Left ventricle myocardium (tissue), 1 donor: ENCODE results near the genes GPR61 and KCNC4.

DNA sequence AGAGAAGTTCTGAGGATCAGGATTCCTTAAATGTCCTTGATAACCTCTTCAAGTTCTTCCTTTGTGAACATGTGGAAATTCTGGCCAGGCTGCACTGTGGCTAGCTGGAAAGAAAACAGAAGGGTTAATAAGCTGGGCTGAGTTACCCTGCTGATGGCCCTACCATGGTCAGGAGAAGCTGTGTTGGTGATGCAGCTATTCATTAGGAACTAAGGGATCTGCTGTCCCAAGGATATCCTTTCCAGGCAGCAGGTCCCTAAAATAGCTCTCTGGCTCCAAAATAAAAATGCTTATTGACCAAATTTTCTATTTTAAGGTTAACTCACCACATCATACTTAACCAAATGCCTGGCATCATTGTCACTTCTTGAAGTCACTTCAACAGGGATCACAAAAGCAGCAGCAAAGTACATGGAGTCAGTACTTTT lies 4.3 kb upstream of the SORT1 start:
- PRO-cap = no peak

- PRO-cap = no peak
These were observed 1.4 kb downstream of the PSMA5 start for GRCh38 chr1:109424910-109425129.

GRCh38 chr1:109425245-109425686 lies 982 bp downstream of the PSMA5 start:
- PRO-cap = no peak

DNA sequence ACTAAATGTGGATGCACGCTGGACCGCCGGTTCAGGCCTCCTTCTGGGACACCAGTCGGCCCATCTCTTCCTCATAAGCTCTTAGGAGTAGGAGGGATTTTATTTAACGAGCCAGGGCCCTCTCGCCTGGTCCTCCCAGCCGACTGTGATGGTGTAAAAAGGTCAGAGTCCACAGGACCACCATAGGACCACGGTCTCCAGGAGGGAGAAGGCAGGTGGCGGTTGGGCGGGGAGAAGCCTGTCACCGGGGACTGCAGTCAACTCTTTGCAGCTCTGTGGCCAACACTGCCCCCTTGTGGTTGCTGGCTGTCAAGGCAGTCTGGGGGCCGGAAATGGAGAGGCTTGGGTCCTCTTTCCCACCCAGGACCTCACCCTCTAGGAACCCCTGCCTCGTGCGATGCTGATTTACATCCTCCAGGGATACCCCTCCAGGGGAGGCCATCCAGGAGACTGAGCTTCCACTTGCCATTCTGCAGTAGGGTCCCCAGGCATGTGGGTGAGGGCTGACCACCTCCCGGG lies 7.4 kb upstream of the GPR61 start:
- PRO-cap = no peak

GRCh38 chr1:109539579-109540025 lies at the start of gene GPR61:
GPR61 (plus strand) TSS chr1:109539872.
- PRO-cap = no peak

- PRO-cap = no peak
These were observed 648 bp upstream of the GNAI3 start for GRCh38 chr1:109547598-109548336.

DNA sequence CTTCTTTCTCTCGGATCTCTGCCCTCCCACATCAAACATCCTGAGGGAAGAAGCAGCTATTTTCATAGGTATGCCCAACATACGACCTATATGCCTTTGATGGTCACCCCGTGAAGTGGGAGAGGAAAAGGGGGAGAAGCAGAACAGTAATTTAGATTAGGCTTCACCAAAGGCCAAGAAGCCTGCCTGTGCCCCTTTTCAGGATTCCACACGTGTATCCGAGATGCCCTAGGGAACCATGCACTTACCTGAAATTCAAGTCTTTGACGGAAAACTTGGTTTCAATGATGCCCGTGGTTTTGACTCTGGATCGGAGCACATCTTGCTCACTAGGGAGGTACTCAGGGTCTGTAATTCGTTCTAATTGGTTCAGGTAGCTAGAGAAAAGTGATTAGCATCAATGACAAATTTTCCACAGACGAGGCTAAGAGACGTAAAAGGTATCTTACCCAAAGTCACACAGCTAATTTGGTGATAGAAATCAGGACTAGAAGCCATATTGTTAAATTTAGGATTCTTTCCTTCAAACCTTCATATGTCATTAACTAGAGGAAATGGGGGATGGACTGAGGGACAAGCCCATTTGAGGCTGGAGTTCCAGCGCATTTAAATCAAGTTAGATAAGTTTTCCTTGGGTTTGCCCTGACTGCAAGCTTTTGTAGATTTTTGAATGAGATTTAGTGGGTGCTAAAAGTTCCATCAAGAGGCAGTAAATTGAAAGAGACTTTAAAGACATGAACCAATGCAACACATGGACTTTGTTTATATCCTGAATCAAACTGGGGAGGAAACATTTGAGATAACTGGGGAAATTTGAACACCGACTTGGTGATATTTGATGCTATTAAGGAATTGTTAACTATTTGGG lies 13.1 kb downstream of the GNAT2 start:
- PRO-cap = no peak

- PRO-cap = no peak
These were observed 11.9 kb downstream of the AMPD2 start for GRCh38 chr1:109631369-109632176.

GRCh38 chr1:109772083-109772701 lies 8.5 kb upstream of the EPS8L3 start:
- PRO-cap = no peak

- PRO-cap = no peak
These were observed 11.8 kb upstream of the CSF1 start for GRCh38 chr1:109898850-109899169.

GRCh38 chr1:109918490-109919140 lies 8.0 kb downstream of the CSF1 start:
- PRO-cap = no peak

GRCh38 chr1:109933741-109934384 lies 23.2 kb downstream of the CSF1 start:
- PRO-cap = no peak

- PRO-cap = no peak
These were observed 7.5 kb upstream of the AHCYL1 start for GRCh38 chr1:109977145-109977343.

DNA sequence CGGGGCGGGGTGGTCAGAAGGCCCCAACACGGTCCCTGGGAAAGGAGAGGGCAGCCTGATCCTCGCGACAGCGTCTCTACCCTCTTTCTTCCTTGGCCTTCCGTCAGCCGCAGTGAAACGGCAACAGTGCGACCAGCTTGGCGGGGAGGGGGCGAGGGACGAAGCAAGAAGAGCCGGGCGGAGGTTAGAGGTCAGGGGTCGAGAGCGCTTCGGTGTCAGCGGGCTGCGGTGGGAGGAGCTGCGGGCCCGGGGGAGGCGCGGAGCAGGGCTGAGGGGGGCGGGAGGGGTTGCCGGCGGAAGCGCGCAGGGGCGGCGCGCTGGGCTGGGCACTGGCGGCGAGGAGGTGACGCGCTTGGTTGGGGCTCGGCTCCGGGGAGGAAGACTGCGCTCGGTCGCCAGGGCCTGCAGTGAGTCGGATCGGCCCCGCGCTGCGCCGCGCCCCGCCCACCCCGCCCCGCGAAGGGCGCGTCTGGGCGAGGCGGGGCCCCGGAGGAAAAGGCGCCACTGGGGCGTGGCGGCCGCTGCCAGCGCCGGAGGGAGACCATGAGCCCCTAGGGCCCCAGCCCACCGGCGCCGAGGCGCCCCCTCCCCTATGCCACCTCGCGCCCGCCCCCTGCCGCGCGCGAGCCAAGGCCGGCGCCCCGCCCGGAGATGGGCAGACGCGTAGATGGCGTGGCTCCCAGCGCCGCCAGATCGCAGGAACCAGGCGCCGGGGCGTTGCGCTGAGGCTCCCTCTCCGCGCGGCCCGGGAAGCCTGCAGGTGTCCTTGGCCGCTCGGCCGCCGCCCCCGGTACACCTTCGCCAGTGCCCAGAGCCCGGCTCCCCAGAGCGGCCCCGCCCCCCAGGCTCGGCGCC lies at the start of gene KCNC4:
Gene KCNC4, plus strand, starts transcription at position 504 of the 855 bp plus-strand sequence.
- PRO-cap = bidirectional peak, plus-strand start at position 387 of the sequence, minus-strand start at position 186 of the sequence

- PRO-cap = no peak
These were observed 1.0 kb downstream of the KCNC4 start for GRCh38 chr1:110210804-110211838.

DNA sequence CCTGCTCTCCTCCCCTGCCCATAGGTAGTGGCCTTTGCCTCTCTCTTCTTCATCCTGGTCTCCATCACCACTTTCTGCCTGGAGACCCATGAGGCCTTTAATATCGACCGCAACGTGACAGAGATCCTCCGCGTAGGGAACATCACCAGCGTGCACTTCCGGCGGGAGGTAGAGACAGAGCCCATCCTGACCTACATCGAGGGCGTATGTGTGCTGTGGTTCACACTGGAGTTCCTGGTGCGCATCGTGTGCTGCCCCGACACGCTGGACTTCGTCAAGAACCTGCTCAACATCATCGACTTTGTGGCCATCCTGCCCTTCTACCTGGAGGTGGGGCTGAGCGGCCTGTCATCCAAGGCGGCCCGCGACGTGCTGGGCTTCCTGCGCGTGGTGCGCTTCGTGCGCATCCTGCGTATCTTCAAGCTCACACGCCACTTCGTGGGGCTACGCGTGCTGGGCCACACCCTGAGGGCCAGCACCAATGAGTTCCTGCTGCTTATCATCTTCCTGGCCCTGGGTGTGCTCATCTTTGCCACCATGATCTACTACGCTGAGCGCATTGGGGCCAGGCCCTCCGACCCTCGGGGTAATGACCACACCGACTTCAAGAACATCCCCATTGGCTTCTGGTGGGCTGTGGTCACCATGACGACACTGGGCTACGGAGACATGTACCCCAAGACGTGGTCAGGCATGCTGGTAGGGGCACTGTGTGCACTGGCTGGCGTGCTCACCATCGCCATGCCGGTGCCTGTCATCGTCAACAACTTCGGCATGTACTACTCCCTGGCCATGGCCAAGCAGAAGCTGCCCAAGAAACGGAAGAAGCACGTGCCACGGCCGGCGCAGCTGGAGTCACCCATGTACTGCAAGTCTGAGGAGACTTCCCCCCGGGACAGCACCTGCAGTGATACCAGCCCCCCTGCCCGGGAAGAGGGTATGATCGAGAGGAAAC lies 13.1 kb downstream of the KCNC4 start:
- PRO-cap = no peak

DNA sequence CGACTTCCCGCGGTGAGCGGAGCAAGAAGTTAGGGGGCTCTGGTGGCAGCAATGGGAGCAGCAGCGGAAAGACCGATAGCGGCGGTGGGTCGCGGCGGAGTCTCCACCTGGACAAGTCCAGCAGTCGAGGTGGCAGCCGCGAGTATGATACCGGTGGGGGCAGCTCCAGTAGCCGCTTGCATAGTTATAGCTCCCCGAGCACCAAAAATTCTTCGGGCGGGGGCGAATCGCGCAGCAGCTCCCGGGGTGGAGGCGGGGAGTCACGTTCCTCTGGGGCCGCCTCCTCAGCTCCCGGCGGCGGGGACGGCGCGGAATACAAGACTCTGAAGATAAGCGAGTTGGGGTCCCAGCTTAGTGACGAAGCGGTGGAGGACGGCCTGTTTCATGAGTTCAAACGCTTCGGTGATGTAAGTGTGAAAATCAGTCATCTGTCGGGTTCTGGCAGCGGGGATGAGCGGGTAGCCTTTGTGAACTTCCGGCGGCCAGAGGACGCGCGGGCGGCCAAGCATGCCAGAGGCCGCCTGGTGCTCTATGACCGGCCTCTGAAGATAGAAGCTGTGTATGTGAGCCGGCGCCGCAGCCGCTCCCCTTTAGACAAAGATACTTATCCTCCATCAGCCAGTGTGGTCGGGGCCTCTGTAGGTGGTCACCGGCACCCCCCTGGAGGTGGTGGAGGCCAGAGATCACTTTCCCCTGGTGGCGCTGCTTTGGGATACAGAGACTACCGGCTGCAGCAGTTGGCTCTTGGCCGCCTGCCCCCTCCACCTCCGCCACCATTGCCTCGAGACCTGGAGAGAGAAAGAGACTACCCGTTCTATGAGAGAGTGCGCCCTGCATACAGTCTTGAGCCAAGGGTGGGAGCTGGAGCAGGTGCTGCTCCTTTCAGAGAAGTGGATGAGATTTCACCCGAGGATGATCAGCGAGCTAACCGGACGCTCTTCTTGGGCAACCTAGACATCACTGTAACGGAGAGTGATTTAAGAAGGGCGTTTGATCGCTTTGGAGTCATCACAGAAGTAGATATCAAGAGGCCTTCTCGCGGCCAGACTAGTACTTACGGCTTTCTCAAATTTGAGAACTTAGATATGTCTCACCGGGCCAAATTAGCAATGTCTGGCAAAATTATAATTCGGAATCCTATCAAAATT lies 793 bp downstream of the RBM15 start:
- PRO-cap = no peak

DNA sequence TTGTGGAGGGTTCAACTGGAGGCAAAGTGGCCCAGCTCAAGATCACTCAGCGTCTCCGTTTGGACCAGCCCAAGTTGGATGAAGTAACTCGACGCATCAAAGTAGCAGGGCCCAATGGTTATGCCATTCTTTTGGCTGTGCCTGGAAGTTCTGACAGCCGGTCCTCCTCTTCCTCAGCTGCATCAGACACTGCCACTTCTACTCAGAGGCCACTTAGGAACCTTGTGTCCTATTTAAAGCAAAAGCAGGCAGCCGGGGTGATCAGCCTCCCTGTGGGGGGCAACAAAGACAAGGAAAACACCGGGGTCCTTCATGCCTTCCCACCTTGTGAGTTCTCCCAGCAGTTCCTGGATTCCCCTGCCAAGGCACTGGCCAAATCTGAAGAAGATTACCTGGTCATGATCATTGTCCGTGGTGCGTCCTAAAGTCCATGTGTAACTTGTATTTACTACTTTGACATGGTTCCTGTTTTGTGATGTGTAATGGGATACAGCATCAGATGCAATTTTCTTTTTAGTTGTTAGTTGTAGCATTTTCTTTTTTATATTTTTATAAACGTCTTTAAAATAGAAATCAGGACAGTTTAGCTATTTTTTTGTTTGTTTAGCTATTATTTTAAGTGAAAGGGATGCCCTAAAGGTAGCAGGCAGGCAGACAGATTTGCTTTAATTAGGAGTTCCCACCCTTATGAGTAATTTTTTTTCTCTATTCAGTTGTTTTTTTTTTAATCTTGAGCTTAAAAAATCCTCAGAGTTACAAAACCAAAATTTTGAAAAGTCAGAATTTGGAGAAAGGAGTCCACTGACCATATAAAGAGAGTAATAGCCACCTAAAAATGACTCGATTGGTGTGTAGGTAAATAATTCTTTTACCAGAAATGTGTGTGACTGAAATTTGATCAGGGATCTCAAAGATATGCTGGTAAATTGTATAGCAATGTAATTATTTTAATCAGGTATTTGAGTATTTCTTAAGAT lies 3.0 kb downstream of the RBM15 start:
- PRO-cap = no peak

DNA sequence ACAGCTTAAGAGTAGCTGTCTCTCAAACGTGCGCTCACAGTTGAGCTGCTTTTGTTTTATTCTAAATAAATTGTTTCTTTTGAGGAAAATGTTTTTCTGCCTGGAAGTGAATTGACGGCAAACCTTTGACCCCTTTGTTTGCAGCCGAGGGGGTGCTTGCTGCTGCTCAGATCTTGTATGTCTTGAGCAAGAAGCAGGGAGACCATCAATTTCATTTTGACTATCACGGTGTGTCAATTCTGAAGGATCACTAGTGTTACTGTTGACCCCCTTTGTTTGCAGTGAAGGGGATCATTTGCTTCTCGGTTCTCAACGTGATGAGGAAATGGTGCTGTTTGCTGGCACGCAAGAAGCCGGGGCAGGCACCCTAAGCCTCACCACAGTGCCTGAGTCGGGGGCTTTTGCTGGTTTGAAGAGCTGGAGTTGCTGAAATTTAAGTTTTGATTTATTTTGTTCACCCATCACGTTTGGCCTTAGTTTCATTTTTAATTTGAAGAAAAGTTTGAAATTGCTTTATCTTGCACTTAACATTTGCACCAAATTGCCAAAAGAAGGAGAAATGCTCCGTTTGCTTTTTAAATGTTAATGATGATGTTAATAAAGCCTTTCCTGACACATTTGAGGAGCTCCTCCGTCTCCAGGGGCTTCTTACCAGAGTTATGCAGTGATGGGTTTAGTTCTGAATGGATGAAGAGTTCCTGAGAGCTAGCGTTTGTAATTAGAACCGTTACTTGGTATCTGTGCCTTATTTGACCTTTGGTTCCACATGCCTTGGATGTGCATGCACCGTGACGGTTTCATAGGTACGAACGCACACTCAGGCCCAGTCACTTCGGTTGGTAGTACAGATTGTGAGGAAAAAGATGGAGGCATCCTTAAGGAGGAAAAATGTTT lies 7.7 kb downstream of the RBM15 start:
- PRO-cap = no peak

DNA sequence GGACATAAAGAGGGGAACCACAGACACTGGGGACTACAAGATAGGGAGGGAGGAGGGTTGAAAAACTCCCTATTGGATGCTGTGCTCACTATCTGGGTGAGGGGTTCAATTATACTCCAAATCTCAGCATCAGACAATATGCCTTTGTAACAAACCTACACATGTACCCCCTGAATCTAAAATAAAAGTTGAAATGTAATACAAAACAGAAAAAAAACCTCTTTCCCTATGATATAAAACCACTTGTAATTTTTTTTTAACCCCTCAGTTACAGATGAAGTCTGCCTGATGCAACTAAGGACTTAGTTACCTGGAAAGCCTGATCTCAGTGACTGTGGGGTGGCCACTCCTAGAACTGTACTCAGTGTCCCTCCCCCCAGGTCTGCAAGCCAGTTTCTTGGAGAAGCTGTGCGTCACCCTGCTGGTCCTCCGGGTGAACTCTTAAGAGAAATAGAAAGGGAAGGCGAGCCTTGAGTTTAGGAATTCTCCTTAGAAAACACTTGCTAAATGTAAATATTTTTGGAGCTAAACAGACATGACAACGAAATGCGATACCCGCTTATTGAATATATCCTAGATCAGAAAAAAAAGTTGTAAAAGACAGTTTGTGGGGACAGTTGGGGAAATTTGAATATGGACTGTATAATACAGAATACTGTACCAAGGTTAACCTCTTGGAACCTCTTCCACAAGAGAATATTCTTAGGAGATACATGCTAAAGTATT lies 805 bp downstream of the SLC16A4 start:
- PRO-cap = no peak